Measurements from ENCODE around the genes DUSP13 and COMTD1.

DNA sequence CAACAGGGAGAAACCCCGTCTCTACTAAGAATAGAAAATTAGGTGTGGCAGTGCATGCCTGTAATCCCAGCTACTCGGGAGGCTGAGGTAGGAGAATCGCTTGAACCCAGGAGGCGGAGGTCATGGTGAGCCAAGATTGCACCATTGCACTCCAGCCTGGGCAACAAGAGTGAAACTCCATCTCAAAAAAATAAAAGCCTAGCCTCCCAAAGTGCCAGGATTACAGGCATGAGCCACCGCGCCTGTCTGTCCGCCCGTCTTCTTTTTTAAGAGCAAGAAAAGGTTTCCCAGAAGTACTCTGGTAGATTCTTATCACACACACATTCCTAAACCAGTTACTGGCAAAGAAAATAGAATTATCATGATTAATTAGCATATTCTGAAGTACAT, 86.9 kb downstream of the ADK start:
- RAMPAGE, long total RNA: no peak
- RRBS, 2 experiments: no CpG with 5 or more reads among the region's 8 CpGs
CAGE:
- cytosol, long polyA minus RNA: no peak
- cytosol, long polyA plus RNA: no peak
- long polyA plus RNA: no peak
- nucleolus, long total RNA: no peak
- nucleus, long polyA plus RNA: no peak
- nucleus, long total RNA: no peak

GRCh38 chr10:74640118-74640696, 186.2 kb upstream of the KAT6B start:
- RAMPAGE, long total RNA: no peak
- RRBS, 2 experiments: no CpG with 5 or more reads among the region's 4 CpGs
CAGE:
- cytosol, long polyA minus RNA: no peak
- cytosol, long polyA plus RNA: no peak
- long polyA plus RNA: no peak
- nucleolus, long total RNA: no peak
- nucleus, long polyA plus RNA: no peak
- nucleus, long total RNA: no peak

- RAMPAGE, long total RNA: no peak
- RRBS, 2 experiments: no CpG with 5 or more reads among the region's 13 CpGs
CAGE:
- cytosol, long polyA minus RNA: no peak
- cytosol, long polyA plus RNA: no peak
- long polyA plus RNA: no peak
- nucleolus, long total RNA: no peak
- nucleus, long polyA plus RNA: no peak
- nucleus, long total RNA: no peak
These were observed 52.9 kb downstream of the DUSP29 start for GRCh38 chr10:75020341-75021065.

- RAMPAGE, long total RNA: no peak
- RRBS, 2 experiments: no CpG with 5 or more reads among the region's 1 CpG
CAGE:
- cytosol, long polyA minus RNA: no peak
- cytosol, long polyA plus RNA: no peak
- long polyA plus RNA: no peak
- nucleolus, long total RNA: no peak
- nucleus, long polyA plus RNA: no peak
- nucleus, long total RNA: no peak
These were observed 27.4 kb downstream of the DUSP29 start for GRCh38 chr10:75046077-75046377.

DNA sequence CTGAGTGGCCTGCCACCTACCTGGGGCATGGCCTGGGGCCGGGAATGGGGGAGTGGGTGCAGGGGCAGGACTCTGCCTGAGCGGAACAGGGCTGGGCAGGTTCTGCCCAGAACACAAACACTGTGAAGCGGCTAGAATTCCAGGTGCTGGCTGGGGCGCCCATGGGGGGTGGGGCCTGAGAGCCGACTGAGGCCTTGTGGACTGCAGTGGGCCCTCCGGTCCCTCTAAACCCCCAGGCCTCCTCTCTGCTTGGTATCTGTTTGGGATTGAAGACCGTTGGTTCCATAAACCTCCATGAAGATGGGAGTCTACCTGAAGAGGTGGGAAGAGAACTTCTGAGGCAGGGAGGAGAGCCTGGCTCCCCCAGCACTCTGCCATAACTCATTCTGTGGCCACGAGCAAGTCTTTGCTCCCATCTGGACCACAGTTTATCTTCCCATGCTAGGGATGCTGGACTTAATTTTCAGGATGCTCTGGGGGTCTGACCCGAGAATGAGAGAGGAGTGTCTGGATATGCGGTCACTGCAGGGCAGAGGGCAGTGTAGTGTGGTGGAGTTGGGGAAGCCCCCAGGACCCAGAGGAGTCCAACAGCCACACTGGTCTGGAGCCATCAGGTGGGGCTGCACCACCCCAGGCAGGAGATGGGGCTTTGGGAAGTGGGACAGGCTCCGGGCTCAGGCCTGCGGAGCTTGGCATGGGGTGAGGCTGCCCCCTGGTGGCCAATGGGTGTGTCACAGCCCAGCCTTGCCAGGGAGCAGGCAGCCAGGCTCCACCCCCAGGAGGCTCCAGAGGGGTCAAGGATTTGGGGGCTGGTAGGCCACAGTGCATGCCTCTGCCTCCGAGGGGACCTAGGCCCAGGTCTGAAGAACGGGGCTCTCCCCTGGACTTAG, at the start of gene DUSP13:
Gene DUSP13 (minus strand): TSS at position 104 of the 890 bp plus-strand sequence.
- RAMPAGE, long total RNA: no peak
- RRBS, 2 experiments: no CpG with 5 or more reads among the region's 14 CpGs
CAGE:
- cytosol, long polyA minus RNA: no peak
- cytosol, long polyA plus RNA: no peak
- long polyA plus RNA: no peak
- nucleolus, long total RNA: no peak
- nucleus, long polyA plus RNA: no peak
- nucleus, long total RNA: no peak

DNA sequence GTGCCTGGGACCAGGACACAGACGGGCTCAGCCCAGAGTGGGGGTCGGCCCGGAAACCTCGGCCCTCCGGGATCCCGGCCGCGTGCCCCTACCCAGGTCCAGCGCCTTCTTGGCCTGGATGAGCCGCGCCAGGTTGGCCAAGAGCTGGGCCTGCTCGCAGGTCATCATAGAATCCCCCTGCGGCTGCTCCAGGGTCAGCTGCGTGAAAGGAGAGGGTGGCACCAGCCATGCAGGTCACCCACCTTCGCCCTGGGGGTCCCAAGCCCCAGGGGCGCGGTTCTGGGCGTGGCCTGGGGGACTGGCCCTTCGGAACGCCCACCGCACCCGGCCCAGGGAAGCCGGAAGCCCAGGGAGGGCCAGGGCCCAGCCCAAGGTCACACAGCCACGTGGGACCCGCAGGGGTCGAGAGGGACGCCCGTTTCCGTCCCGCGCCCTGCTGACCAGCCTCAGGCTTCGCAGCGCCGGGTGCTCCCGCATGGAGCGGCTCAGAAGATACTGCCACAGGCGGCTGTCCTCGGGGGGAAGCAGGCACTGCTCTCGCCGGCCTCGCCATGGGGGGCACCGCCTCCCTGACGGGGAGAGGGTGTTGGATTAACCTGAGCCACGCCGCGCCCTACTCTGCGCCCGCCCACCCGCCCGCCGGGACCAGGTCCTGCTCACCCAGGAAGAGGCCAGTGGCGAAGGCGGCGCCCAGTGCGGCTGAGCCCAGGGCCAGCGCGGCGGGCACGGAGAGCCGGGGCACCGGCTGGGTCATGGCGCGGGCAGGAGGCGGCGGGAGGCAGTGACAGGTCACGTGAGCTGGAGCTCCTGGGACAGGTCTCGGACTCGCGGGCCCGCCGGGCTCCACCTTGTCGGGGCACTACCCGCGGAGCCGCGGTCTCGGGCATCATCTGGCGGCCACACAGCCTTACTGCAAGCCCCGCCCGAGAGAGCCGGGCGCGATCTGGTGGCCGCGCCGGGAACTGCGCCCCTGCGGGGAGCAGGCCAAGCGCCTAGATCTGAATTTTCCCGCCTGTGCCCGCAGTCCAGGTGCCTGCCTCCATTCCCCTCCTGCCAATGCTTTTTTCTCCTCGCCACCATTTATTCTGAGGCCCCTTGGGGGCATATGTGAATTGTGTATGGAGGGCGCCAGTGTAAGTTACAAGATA, at the start of gene COMTD1:
Gene COMTD1 (minus strand): TSS at position 783 of the 1,148 bp plus-strand sequence.
- RAMPAGE, long total RNA: no peak
- RRBS, 2 experiments: under 1 to 1% methylated on average over 28 to 31 of the region's 93 CpGs
CAGE:
- cytosol, long polyA minus RNA: no peak
- cytosol, long polyA plus RNA: start-site peak on the minus strand centred at position 758 of the sequence, 22 bp wide, 35 and 44 reads in 2 replicates; start-site peak on the minus strand centred at position 868 of the sequence, 49 bp wide, 31 and 33 reads in 2 replicates
- long polyA plus RNA: start-site peak on the minus strand centred at position 769 of the sequence, 35 bp wide, 78 and 51 reads in 2 replicates
- nucleolus, long total RNA: start-site peak on the minus strand centred at position 783 of the sequence, 7 bp wide, 38 reads
- nucleus, long polyA plus RNA: start-site peak on the minus strand centred at position 773 of the sequence, 46 bp wide, 131 and 293 reads in 2 replicates
- nucleus, long total RNA: no peak

DNA sequence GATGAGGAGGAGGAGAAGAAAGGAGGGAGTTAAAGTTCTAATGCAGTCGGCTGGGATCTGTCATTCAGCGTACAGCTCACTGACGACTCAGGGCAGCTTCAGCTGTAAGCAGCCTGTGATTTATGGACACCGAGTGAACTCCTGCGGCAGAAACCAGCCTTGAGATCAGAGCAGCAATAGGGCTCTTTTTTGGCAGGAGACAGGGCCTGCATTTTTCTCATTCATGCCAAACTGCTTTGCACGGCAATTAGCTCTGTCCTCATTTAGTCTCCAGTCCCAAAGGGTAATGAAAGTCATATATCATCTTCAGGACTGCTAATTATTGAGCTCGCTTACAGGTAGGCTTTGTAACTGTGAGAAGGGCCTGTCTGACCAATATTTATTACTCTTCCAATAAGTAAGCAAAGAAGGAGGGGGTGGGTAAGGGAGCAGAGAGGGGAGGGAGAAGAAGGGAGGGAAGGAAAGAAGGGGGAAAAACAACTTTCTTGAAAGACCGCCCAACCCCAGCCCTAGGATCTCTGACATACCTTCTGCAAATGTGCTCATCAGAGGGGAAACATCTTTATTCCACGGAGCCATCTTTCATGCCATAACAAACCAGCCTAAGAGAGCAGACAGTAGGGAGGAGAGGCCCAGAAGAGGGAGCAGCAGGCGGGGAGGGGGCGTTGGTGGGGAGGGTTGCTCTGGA, 48.1 kb upstream of the COMTD1 start:
- RAMPAGE, long total RNA: no peak
- RRBS, 2 experiments: no CpG with 5 or more reads among the region's 11 CpGs
CAGE:
- cytosol, long polyA minus RNA: no peak
- cytosol, long polyA plus RNA: no peak
- long polyA plus RNA: no peak
- nucleolus, long total RNA: no peak
- nucleus, long polyA plus RNA: no peak
- nucleus, long total RNA: no peak

DNA sequence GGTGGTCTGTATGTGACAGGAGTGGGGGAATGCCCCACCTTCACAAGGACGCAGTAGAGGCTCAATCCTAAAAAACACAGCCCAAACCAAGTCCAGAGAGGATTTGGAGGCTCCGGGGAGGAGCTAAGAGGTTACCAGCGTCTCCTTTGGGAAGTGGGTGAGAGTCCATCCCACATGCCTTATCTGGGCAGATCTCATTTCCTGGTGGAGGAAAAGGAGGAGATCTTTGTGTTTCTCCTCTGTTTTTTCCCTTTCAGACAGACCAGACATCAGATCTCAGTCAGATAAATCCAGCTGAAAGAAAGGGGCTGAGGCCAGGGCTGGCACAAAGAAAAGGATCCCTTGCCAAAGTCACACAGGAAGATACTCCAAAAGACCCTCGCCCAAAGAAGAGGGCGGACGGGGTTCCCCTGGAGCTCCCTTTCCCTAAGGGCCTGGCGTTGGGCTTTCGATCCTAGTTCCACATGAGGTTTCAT, 58.3 kb upstream of the COMTD1 start:
- RAMPAGE, long total RNA: no peak
- RRBS, 2 experiments: no CpG with 5 or more reads among the region's 8 CpGs
CAGE:
- cytosol, long polyA minus RNA: no peak
- cytosol, long polyA plus RNA: no peak
- long polyA plus RNA: no peak
- nucleolus, long total RNA: no peak
- nucleus, long polyA plus RNA: no peak
- nucleus, long total RNA: no peak

DNA sequence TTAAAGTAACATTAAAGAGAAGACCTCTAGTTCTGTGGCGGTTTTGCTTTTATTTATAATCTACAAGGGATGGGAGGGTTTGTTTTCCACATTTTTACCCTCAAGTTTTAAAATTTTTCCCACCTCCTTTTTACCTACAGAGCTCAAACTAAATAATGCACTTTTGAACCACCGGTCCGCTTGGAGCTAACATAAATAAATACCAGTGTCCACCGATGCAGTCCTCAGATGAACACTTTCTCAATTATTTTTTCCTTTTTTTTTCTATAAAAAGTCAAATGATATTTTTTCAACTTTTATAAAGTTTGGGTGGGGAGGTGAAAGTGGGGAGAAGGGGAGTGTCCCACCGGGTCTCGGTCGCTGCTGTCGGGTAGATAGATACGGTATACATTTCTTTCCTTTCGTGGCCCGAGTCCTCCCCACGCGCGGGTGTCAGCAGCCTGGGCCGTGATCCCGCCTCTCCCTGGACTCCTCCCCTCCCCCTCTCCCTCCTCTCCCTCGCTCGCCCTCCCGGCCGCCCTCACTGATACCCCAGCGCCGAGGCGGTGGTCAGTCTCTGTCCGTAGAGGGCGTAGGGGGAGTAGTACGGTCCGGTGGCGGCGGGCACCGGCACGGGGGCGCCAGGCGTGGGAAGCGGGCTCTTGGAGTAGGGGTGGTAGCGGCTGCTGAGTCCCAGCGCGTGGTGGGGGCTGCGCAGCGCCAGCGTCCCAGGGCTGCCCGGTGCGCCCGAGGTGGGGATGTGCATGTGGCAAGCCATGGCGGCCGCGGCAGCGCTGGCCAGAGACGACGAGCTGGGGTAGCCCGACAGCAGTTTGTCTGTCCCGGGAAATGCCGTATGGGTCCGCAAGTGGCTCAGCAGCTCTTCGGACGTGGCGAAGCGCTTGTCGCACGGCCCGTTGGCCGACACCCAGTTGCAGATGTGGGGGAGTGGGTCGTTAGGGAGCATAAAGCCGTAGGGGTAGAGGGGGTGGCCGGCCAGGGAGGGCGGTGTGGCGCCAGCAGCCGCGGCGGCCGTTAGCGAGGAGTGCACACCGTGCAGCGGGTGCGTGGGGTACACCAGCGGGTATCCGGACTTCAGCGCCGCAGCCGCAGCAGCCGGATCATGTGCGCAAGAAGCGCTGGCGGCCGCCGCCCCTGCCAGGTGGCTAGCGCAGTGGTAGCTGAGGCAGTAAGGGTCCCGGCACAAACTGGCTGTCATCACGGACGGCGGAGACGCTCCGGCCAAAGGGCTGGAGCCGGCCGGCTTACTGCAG, 2.9 kb downstream of the ZNF503 start:
- RAMPAGE, long total RNA: no peak
- RRBS, 2 experiments: 81 to 89% methylated on average over 20 to 44 of the region's 94 CpGs
CAGE:
- cytosol, long polyA minus RNA: no peak
- cytosol, long polyA plus RNA: no peak
- long polyA plus RNA: no peak
- nucleolus, long total RNA: no peak
- nucleus, long polyA plus RNA: no peak
- nucleus, long total RNA: no peak

DNA sequence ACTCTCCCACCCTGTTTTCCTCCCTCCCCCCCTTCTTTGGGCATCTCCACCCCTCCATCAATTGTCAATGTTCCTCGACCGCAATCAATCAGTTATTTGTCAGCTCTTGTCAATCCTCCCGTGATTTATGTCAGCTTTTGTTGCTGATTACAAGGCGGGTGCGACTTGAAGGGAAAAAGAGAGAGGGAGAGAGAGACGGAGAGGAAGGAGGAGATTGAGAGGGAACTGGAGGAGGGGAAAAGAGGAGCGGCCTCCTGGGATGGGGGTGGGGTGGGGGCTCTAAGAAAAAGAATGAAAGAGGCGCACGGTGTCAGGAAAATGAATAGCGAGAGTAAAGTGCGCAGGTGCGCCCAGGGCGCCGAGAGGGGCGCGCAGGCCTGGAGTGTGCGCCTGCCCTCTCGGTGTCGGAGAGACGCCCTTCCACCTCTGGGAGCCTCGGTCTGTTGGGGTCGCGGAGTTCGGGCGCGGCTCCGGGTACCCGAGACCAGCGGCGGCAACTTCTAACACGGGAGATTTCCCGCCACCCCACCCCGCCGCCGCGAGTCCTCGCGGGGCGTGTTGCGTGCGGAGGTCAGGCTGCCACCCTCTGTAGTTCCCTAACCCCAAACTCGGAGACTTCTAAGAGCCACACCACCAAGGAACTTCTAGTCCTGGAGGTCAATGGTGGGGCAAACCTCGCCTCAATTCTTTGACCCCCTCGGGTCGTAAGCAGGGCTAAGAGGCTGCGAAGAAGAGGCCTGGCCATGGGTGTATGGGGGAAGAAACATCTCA, 1.1 kb upstream of the ZNF503 start:
- RAMPAGE, long total RNA: no peak
- RRBS, 2 experiments: no CpG with 5 or more reads among the region's 46 CpGs
CAGE:
- cytosol, long polyA minus RNA: no peak
- cytosol, long polyA plus RNA: no peak
- long polyA plus RNA: no peak
- nucleolus, long total RNA: no peak
- nucleus, long polyA plus RNA: no peak
- nucleus, long total RNA: no peak

- RAMPAGE, long total RNA: no peak
- RRBS, 2 experiments: 60 to 64% methylated on average over 9 of the region's 33 CpGs
CAGE:
- cytosol, long polyA minus RNA: no peak
- cytosol, long polyA plus RNA: no peak
- long polyA plus RNA: no peak
- nucleolus, long total RNA: no peak
- nucleus, long polyA plus RNA: no peak
- nucleus, long total RNA: no peak
These were observed 5.7 kb upstream of the ZNF503 start for GRCh38 chr10:75407297-75407712.

DNA sequence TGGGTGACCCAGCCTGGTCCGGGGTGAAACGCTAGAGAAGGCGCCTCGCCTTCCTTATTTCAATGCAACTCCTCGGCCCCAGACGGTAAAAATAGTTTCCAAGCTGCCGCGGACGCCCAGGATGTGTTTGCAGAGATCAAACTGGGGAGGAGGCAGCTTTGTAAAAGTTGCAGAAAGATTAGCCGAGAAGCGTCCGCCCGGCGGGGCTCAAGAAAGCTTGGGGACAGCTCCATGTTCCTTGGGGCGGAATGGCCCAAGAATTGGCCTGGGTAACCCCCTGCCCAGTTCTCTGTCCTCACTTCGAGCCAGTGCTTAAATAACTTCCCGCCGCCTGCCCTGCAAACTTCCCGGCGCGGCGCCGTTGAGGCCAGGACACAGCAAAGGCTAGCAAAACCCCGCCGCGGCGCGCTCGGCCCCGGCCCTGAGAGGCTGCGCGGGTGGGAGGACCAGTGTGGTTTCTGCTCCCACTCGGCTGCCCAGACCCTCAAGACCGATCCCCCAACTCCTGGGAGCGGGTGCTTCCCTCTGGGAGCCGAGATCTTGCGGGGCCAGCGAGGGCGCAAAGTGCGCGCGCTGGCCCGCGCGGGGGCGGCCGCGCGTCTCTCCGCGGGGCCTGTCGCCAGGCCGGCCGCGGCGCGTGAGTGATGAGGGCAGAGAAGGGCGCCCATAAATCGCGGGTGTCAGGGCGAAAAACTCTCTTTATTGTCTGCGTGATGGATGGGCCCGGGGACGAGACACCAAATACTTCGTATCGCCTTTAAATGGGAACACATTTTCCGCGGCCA, 6.3 kb upstream of the ZNF503 start:
- RAMPAGE, long total RNA: no peak
- RRBS, 2 experiments: 5 to 26% methylated on average over 12 to 19 of the region's 68 CpGs
CAGE:
- cytosol, long polyA minus RNA: no peak
- cytosol, long polyA plus RNA: no peak
- long polyA plus RNA: no peak
- nucleolus, long total RNA: no peak
- nucleus, long polyA plus RNA: no peak
- nucleus, long total RNA: no peak

- RAMPAGE, long total RNA: no peak
- RRBS, 2 experiments: no CpG with 5 or more reads among the region's 5 CpGs
CAGE:
- cytosol, long polyA minus RNA: no peak
- cytosol, long polyA plus RNA: no peak
- long polyA plus RNA: no peak
- nucleolus, long total RNA: no peak
- nucleus, long polyA plus RNA: no peak
- nucleus, long total RNA: no peak
These were observed 181.6 kb downstream of the LRMDA start for GRCh38 chr10:75612861-75613616.

DNA sequence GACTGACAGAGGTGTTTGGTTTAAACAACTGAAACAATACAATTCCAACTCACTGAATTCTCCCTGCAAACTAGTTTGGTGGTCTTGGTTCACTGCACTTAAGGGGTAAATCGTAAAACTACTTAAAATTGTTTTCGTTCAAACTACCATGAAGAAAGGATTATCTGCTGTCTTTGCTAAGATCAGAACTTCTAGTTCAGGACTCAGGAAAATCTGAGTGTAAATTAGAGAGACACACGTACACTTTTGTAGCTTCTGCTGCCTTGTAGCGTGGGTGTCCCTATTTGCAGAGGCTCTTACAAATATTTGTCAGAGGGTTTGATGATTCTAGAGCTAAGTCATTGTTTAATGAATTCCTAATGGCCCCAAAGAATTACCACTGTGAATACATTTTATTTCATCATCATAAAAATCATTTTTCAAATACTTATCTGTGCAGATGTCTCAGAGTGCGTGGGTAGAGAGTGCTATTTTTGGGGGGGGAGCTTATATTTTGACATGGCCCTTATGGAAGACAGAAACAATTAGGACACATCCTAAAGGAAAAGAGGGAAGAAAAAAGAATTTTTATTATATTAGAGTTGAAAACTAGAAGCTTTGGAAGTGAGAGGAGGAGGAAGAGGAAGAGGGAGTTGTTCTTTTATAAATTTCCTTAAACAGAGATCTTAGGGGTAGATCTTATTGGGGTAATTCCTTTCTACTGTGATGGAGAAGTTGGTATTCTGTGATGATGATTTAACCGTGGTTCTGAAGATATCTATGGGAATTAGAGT, 315.0 kb downstream of the LRMDA start:
- RAMPAGE, long total RNA: no peak
- RRBS, 2 experiments: no CpG with 5 or more reads among the region's 6 CpGs
CAGE:
- cytosol, long polyA minus RNA: no peak
- cytosol, long polyA plus RNA: no peak
- long polyA plus RNA: no peak
- nucleolus, long total RNA: no peak
- nucleus, long polyA plus RNA: no peak
- nucleus, long total RNA: no peak

DNA sequence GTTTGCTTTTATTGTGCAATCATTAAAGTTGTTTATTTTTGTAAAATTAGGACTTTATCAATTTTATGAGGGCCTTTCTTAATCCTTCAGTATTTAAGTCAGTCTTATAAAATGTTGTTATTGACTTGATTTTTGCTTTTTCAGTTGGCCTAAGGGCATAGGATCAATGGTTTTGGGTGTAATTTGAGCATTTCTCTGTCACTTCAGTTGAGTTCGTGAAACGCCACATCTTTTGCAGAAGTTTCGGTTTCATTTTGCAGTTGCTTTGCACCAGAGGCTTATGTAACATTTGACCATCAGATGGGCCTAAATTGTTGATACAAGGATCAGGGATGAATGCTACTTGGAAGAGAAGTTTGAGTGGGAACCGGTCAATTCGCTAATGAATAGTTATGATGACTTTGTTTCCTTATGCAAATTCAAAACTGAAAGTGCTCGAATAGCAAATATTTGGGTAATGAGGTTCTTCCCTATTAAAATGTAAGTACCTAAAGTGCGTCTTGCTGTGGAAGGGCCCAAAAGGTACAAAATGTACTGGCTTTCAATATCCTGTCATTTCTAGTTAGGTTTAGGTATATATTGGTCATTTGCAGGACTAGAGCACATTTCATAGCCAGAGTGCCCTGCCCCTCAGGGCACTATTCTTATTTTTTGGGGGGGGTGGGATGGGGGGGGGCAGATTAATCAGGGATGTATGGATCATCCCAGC, 340.9 kb downstream of the LRMDA start:
- RAMPAGE, long total RNA: no peak
- RRBS, 2 experiments: no CpG with 5 or more reads among the region's 7 CpGs
CAGE:
- cytosol, long polyA minus RNA: no peak
- cytosol, long polyA plus RNA: no peak
- long polyA plus RNA: no peak
- nucleolus, long total RNA: no peak
- nucleus, long polyA plus RNA: no peak
- nucleus, long total RNA: no peak

GRCh38 chr10:76036326-76036776, 604.9 kb downstream of the LRMDA start:
- RAMPAGE, long total RNA: no peak
- RRBS, 2 experiments: no CpG with 5 or more reads among the region's 9 CpGs
CAGE:
- cytosol, long polyA minus RNA: no peak
- cytosol, long polyA plus RNA: no peak
- long polyA plus RNA: no peak
- nucleolus, long total RNA: no peak
- nucleus, long polyA plus RNA: no peak
- nucleus, long total RNA: no peak

- RAMPAGE, long total RNA: no peak
- RRBS, 2 experiments: no CpG with 5 or more reads among the region's 24 CpGs
CAGE:
- cytosol, long polyA minus RNA: no peak
- cytosol, long polyA plus RNA: no peak
- long polyA plus RNA: no peak
- nucleolus, long total RNA: no peak
- nucleus, long polyA plus RNA: no peak
- nucleus, long total RNA: no peak
These were observed 719.1 kb downstream of the LRMDA start for GRCh38 chr10:76150133-76151245.

DNA sequence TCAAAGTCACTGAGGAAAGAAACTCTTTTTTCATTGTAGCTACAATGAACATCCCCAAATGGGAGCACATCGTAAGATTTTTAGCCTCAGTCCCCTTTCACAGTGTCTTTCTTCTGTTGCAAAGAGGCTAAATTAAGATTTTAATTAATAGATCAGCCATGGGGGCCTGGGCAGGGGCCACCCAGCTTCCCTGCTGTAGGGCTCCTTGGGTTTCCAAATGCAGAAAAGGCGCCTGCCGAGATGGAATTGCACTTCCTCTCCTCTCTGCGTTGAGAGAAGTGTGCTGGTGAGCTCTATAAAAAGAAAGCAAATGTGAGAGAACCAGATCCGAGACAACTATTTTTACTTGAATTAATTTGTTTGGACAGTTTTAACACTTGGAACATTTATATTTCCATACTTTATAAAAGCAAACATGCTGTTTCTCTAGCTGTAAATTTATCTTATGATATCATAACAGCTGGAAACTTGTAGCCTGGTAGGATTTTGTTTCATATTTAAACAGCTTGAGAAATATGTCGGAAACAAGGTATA, 998.3 kb downstream of the LRMDA start:
- RAMPAGE, long total RNA: no peak
- RRBS, 2 experiments: no CpG with 5 or more reads among the region's 6 CpGs
CAGE:
- cytosol, long polyA minus RNA: no peak
- cytosol, long polyA plus RNA: no peak
- long polyA plus RNA: no peak
- nucleolus, long total RNA: no peak
- nucleus, long polyA plus RNA: no peak
- nucleus, long total RNA: no peak

DNA sequence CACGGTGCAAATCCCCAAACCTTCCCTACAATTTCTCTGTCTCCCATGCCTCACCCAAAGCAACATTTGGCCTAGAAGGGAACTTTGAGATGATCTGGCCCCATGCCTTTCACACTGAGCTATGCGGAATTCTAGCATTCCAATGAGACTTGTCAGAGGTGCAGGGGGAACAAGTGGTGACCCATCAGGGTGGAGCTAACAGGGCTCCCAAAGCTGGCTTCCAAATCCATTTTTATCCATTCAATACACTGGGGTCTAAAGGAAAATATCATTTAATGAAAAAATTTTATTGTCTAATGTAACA, 1000.9 kb downstream of the LRMDA start:
- RAMPAGE, long total RNA: no peak
- RRBS, 2 experiments: no CpG with 5 or more reads among the region's 2 CpGs
CAGE:
- cytosol, long polyA minus RNA: no peak
- cytosol, long polyA plus RNA: no peak
- long polyA plus RNA: no peak
- nucleolus, long total RNA: no peak
- nucleus, long polyA plus RNA: no peak
- nucleus, long total RNA: no peak

- RAMPAGE, long total RNA: no peak
- RRBS, 2 experiments: no CpG with 5 or more reads among the region's 7 CpGs
CAGE:
- cytosol, long polyA minus RNA: no peak
- cytosol, long polyA plus RNA: no peak
- long polyA plus RNA: no peak
- nucleolus, long total RNA: no peak
- nucleus, long polyA plus RNA: no peak
- nucleus, long total RNA: no peak
These were observed 625.8 kb downstream of the KCNMA1 start for GRCh38 chr10:77011821-77012256.

Measured in GM12878 (cell line).